BJ (cell line): ENCODE measurements around a stretch of chr12.

- CAGE, long polyA plus RNA, result no peak
- RRBS, result no CpG with 5 or more reads among the region's 6 CpGs
These were observed 62.8 kb upstream of the TBX3 start for GRCh38 chr12:114746749-114747218.

DNA sequence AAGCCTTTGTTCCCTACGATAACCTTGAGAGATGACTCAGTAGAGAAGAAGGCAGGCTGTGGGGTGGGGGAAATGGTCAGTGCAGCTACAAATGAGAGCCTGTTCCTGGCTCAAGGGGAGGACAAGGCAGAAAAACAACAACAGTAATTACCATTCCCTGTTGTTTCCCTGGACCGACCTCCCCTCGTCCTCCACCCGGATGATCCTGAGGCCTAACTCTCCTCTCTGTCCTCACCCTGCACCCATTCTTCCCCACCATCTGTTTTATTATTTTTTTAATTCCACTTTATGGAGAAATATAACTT, 90.4 kb upstream of the TBX3 start:
- CAGE, long polyA plus RNA, result no peak
- RRBS, result no CpG with 5 or more reads among the region's 4 CpGs

DNA sequence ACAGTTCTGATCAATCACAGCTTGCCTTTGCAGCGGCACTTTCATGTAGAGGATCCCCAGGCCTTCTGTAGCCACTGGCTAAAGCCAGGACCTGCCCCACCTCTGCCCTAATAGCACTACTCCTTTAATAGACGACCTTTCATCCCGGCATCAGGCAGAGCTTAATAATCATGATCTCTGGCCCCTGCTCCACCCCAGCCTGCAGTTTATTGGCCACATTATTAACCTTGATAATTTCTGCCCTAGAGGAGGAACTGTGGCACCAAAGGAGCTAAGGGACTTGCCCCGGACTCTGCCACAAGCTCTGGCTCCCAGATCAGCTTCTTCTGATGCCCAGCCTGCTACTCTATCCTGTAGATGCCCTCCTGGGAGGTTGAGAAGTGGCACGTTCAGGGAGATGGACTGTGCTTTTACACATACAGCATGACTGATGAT, 142.3 kb upstream of the TBX3 start:
- CAGE, long polyA plus RNA, result no peak
- RRBS, result no CpG with 5 or more reads among the region's 5 CpGs

DNA sequence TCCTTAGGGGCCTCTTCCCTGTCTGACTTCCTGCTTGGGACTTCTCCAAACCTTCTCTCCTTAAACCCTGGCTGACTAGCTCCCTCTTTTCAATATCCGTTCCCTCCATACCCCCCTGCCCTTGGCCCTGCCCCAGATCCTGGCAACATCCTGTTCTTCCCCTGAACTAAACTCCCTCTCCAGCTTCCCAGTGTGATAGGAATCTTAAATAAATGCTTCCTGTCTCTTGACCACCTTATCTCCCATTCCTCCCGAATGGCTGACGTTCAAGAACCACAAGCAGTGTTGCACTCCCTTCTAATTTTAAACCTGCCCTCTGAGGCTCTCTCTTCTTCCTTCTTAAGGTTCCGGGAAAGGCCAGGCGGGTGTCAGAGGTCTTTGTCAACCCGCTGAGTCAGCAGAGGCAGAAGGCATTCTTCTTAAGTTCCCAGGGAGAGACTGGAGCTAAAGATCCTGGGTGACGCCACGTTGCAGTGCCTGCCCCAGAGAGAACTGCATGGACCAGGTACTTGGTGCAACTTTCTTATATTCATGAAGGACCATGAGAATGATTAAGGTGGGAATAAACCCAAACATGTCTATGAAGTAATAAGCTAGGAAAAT, 420.0 kb upstream of the TBX3 start:
- CAGE, long polyA plus RNA, result no peak
- RRBS, result no CpG with 5 or more reads among the region's 8 CpGs

DNA sequence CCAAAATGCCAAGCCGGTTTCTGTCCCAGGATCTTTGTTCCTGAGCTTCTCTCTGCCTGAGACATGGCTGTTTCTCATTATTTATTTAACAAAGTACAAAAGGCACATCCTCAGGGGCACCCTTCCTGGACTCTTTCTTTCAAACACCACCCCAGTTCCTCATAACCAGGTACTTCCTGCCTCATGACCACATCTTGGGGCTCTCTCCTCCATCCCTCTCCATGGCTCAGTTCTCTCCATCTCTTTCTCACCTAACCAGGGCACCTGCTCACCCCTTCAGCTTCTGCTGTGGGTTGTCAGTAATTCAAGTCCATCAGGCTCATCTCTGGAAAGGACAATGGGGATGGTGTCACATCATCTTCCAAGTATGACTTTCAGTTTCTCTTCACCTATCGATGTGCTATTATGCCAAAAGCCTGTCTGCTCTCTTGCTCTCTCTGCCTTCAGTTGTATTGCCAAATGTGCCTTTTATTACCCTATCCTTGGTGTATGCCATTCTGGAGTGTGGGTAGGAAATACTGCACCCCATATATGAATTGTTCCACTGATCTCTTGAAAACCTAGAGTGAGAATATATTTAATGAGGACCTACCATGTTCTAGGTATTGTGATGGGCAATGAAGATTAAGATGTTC, 670.6 kb upstream of the TBX3 start:
- CAGE, long polyA plus RNA, result no peak
- RRBS, result no CpG with 5 or more reads among the region's 2 CpGs

- CAGE, long polyA plus RNA, result no peak
- RRBS, result no CpG with 5 or more reads among the region's 4 CpGs
These were observed 409.7 kb downstream of the MED13L start for GRCh38 chr12:115867761-115868304.

- CAGE, long polyA plus RNA, result no peak
- RRBS, result no CpG with 5 or more reads among the region's 2 CpGs
These were observed 273.2 kb downstream of the MED13L start for GRCh38 chr12:116004245-116004789.

GRCh38 chr12:116144298-116144628, 133.2 kb downstream of the MED13L start:
- CAGE, long polyA plus RNA, result no peak
- RRBS, result no CpG with 5 or more reads among the region's 1 CpG

DNA sequence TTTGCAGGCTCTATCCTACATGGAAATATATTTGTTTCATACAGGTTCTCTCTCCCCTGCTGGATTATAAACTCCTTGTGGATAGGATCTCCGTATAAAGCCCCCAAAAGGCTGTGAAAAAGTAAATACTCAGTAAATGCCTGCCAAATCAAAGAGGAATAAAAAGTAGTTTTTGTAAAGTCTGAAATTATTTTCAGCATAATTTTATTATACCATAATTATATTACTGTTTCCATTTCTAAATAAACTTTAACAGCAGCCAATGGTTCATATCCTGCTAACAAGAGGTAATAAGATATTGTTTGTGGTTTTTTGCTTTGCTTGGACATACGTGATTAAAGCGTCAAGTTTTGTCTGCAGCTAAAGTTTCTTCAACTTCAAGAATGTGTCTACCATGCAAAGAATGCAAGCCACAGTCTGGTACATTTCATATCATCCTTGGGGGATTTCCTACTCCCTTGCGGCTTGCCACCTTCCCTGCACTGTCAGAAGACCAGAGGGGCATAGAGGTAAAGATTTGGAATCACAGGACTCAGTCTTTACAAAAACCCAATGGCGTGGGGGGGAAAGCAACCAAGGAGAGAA, 125.3 kb downstream of the MED13L start:
- CAGE, long polyA plus RNA, result no peak
- RRBS, result no CpG with 5 or more reads among the region's 5 CpGs

DNA sequence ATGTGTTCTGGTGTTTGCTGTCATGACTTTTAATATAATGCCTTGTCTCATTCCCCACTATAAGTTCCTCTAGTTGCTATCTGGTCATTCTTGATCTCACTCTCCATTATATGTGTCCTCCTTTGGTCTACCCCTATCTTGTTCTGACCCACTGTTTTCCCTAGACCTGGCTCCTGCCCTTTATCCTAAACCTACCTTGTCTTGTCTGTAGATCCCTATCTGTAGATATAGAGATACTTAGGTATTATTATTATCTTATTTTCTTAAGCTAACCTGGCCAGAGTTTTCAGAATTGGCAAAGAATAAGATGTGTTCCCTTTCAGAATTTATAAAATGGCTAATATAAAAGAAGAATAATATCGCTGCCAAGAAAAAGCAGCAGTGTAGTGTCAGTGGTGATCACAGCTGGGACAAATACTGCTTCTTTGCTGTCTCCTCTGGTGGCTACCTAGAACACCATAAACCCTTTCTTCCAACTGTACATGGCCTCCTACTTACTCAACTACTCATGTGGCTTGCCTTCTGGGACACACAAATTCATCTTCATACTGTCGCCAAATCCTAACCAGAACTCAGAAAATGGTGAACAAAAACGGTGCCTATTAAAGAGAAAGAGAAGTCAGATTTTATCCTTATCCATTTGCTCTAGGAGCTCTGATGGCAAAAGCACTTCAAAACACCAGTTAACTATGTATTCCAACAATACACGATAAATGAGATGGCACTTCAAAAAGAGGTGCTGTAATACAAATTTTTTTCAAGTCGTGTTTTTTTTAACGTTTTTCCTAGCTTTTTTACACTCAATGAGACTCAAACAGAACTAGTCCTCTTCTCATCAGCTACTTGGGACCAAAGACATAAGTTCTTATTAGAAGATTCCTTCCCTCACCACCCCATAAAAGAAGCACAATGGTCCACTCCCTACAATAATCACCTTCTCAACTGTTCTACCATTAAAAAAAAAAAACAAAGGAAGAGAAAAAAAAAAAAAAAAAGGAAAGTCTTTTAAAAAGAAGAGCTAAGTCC, 72.6 kb downstream of the MED13L start:
- CAGE, long polyA plus RNA, result no peak
- RRBS, result no CpG with 5 or more reads among the region's 6 CpGs

DNA sequence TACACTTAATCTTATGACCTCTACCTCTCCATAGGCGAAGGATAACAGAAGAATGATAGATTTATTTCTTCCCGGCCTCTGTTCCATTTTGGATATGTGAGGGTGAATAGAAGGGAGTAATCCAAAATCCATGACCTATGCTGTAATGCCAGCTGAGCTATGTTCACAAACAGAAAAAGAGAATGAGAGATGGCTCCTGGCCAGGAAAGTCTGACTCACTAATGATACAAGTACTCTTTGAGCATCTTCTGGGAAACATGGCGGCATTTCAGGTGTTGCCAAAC, 55.2 kb downstream of the MED13L start:
- CAGE, long polyA plus RNA, result no peak
- RRBS, result no CpG with 5 or more reads among the region's 3 CpGs

GRCh38 chr12:116324660-116325261, 47.3 kb upstream of the MED13L start:
- CAGE, long polyA plus RNA, result no peak
- RRBS, result no CpG with 5 or more reads among the region's 4 CpGs

- CAGE, long polyA plus RNA, result no peak
- RRBS, result no CpG with 5 or more reads among the region's 1 CpG
These were observed 47.7 kb upstream of the MED13L start for GRCh38 chr12:116325296-116325586.

DNA sequence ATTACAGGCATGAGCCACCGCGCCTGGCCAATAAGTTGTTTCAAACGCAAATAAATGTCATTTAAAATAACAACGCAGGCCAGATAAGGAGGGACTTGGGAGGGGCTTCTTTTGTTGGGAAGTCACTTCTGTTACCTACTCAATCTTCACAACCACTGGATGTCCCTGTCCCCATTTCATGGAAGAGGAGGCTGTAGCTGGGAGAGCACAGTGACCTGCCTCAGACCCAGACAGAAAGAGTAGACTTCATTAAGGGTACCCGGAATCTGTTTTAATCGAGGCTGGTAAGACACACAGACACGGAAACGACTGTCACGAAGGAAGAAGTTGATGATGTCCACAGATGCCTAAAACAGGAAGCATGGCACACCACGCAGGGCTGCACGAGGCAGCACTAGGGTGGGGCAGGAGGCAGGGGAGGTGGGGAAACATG, 34.9 kb downstream of the MAP1LC3B2 start:
- CAGE, long polyA plus RNA, result no peak
- RRBS, result no CpG with 5 or more reads among the region's 11 CpGs

GRCh38 chr12:116604779-116605405, 45.7 kb downstream of the MAP1LC3B2 start:
- CAGE, long polyA plus RNA, result no peak
- RRBS, result no CpG with 5 or more reads among the region's 20 CpGs

DNA sequence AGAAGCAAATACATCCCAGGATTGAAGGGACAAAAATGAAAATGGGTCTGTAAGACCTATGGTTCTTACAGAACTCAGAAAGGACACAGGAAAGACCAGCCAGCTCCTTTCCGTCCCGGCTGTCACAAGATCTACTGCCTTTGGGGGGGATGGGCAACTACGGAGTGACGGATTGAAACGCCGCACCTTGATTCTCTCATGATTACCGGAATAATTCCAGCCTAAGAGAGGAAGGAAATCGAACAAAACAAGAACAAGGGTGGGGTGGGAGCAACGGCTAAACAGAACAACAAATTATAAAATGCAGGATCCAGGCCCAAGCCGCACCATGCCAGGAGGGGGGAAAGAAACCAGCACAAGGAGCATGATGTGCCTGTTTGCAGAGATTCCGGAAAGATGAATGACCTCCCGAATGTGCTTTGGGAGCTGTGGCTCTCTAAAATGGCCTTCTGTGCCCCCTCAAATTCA, 72.2 kb downstream of the SPRING1 start:
- CAGE, long polyA plus RNA, result no peak
- RRBS, result 76% methylated on average over 4 of the region's 12 CpGs

DNA sequence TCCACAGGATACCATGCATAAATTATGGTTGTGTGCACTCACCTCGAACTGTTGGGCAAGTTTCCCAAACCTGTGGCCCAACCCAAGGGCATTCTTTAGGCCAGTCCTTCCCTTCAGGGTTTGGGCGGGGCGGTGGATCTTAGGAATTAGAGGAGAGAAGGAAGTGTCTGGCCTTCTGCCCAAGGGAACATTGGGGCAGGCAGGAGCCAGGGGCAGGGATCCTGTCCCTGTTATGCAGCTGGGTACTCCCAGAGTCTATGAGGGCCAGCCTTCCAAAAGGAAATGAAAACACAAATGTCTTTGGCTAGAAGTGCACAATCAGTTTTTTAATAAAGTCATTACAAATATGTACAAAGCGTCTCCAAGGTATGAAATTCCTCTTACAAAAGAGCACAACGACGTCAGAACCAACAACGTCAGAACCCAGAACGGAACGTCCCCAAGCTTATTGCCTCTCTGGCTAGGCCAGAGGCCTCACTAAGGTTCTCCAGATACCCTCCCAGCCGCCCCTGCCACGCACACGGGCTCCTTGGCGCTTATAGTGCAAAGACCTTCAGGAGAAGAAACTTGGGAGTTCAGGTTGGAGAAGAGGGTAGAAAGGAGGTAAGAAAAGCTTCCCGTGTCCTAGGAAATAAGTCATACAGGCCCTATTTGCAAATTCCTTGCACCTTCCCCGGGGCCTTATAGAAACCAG, 25.3 kb downstream of the HRK start:
- CAGE, long polyA plus RNA, result no peak
- RRBS, result no CpG with 5 or more reads among the region's 15 CpGs

DNA sequence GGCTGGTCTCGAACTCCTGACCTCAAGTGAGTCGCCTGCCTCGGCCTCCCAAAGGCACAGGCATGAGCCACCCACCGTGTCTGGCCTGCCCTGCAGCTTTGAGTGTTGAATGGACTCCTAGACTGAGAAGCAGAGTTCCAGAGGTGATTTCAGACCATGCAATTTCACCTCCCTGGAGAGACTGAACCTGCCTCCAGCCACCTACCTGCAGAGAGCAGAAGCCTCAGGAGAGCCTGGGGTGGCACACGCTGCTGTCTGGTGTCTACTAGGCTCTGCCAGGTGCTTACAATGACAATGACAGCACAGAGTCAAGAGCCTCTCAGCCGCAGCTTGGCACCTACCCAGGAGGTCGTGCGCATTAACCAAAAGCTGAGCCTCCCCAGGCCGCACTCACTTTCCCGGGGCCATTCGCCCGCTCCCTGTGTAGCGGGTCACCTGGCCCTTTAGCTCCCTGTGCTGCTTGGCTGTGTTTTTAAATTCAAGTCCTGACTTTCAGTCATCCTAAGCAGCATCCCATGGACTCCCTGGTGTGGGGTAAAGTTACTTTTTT, 63.2 kb downstream of the TESC start:
- CAGE, long polyA plus RNA, result no peak
- RRBS, result no CpG with 5 or more reads among the region's 13 CpGs

DNA sequence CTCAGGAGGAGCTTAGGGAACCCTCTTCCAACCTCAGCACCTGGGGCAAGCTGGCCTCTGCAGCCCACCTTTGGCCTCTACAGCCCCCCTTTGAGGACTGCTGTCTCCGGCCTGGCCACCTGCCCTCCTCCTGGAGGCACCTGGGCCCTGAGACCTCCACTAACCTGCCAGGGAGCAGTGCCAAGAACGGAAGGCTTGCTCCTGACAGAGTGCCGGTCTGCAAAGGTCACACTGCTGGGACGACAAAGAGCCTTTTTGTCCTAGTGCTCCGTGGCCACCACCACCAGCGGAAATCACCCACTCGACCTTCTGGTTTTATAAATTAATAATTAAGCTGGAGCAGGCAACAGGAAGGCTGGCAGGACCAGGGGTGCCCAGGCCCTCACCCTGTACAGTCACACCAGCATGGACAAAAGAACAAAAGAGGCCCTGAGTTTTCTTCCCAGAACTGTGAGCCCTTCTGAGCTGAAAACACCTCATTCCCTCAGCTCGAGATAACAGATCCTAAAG, 8.3 kb downstream of the TESC start:
- CAGE, long polyA plus RNA, result no peak
- RRBS, result 63% methylated on average over 2 of the region's 8 CpGs

GRCh38 chr12:117130269-117130577, 31.0 kb upstream of the TESC start:
- CAGE, long polyA plus RNA, result no peak
- RRBS, result no CpG with 5 or more reads among the region's 1 CpG